Bronchus (tissue), 1 donor: ENCODE results near the genes HBZ, HBA1, METTL26 and RHBDL1.

- PRO-cap = no peak
These were observed 11.5 kb downstream of the POLR3K start for GRCh38 chr16:41697-42500.

DNA sequence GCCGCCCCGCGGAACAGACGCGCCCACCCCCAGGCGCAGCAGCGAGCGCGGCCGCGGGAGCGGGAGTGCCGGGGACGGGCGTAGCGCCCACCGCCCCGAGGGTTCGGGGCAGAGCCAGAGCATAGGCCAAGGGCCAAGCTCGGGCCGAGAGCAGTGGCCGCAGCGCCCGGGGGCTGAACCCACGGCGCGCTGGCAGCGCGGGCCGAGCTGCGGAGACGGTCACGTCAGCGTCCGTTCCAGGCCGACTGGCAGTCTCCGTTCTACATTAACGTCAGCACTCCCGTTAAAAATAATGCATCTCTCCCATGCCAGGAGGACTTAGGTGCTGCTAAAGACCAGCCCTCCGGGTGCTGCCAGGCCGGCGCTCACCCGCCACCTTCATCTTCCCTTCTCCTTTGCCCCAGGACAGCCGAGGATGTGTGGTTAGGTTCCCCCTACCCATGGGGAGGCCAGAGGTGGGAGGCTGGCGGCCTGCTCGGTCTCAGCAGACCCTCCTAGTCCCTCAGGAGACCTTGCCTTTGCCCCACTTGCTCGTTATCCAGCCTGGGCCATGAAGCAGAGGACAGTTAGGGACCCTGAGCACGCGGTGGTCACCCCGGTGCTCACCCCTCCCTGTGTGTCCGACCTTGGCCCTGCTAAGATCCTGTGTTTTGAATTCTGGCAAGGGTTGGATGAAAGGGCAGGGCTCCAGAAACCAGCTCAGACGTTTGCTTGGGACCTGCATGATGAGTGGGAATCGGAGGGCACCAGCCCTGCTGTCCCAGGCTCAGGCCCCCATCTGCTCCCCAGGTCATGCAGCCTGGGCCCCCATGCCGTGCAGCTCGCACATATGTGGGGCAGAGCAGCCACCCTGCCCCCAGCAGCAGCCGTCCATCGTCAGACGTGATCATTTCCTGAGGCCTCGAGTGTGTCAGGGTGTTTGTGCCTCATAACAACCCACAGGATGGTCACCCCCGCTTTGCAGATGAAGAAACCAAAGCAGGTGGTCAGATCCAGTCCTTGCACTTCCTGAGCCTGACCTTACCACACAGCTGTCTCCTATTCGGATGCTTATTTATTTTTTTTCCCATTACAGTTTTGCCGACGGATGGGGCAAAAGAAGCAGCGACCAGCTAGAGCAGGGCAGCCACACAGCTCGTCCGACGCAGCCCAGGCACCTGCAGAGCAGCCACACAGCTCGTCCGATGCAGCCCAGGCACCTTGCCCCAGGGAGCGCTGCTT, 735 bp downstream of the MPG start:
- PRO-cap = no peak

DNA sequence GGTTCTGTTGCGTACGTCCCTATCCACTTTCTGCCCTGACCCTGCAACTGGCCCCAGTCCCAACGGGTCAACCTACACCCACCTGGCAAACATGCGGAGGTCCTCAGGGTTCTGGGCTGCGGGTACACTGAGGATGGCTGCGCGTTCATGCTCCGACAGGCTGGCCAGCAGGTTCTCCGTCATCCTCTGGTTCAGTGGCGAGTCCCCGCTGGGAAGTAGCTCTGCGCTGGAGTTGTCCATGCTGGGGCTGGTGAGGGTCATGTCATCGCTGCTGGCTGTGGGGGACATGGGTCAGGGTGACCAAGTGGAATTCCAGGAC, 10.6 kb downstream of the MPG start:
- PRO-cap = no peak

DNA sequence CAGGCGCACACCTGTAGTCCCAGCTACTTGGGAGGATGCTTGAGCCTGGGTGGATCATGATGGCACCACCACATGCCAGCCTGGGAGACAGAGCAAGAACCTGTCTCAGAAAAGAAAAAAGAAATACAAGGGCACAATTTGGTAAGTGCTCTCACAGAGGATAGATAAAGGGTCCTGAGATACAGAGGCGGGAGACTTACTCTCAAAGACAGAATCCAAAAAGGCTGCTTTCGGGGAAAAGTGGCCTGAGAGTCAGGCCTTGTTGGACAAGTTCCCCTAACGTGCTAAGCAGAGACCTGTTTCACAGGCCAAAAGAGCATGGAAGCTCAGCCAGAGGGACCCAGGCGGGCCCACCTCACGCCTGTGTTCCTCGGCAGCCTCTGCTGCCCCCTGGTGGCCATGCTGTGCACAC, 18.7 kb downstream of the MPG start:
- PRO-cap = no peak

DNA sequence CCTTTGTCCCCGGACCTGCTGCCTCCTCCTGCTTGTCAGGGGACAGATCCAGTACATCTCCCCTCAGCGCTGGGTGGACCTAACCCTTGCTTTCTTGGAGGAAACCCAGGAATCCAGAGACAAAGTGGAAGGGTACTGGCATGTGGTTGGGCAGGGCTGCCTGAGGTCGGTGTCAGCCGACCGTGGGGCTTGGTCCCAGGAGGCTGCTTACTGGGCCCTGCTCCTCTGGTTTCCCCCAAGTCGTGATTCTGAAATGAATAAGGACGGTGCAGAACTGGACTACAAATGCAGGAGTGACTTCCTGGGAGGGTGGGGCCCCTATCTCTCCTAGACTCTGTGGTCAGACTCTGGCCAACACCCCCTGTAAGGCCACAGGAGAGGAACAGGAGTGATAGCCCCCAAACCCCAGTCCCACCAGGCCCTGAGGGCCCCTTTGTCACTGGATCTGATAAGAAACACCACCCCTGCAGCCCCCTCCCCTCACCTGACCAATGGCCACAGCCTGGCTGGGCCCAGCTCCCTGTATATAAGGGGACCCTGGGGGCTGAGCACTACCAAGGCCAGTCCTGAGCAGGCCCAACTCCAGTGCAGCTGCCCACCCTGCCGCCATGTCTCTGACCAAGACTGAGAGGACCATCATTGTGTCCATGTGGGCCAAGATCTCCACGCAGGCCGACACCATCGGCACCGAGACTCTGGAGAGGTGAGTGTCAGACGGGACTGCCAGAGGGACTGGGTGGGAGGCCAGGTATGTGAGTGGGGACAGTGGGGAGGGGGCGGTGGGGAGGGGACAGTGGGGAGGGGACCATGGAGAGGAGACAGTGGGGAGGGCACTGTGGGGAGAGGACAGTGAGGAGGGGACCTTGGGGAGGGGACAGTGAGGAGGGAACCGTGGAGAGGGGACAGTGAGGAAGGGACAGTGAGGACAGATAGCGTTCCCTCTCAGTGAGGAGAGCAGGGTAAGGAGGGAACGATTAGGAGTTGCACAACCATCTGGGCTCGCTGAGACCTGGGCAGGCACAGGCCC, at the start of gene HBZ:
Gene HBZ (plus strand): TSS at position 343 of the 1,027 bp plus-strand sequence.
- PRO-cap = no peak

DNA sequence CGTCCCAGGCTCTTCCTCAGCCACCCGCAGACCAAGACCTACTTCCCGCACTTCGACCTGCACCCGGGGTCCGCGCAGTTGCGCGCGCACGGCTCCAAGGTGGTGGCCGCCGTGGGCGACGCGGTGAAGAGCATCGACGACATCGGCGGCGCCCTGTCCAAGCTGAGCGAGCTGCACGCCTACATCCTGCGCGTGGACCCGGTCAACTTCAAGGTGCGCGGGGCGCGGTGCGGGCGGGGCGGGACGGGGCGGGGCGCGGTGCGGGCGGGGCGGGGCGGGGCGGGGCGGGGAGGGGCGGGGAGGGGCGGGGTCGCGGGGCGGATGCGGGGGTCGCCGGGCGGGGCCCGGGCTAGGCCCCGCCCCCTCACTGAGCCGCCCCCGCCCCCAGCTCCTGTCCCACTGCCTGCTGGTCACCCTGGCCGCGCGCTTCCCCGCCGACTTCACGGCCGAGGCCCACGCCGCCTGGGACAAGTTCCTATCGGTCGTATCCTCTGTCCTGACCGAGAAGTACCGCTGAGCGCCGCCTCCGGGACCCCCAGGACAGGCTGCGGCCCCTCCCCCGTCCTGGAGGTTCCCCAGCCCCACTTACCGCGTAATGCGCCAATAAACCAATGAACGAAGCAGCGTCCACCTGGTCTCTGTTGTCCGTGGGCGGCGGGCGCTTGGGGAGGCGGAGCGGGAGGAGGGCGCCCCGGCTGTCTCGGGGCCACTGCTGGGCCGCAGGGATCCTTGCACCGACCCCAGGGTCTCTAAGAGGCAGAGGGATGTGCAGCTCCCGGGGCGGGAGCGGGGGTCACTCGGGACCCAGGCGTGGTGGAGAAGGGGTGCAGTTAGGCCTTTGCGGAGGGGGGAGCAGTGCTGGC, 1.7 kb downstream of the HBZ start:
- PRO-cap = no peak

GRCh38 chr16:176403-176702, at the start of gene HBA1:
TSS of gene HBA1 (plus strand) at chr16:176680.
- PRO-cap = no peak

DNA sequence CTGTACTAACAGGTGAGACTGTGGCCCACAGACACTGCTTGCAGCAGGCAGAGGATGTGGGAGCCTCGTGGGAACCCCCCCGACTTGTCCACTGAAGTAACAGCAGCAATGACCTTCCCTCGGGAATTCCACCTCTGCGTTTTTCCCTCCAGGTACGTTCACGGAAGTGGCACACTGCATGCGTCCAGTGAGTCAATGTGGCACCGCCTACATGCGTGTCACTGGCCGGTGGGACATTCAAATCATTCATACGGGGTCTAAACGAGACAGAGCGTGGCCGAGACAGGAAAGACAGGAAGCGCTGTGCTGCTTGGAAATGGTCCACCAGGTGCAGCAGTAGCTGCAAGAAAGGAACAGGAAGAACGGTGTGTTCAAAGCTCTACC, 1.5 kb upstream of the PGAP6 start:
- PRO-cap = bidirectional peak, plus-strand start at position 276 of the sequence, minus-strand start at position 162 of the sequence

- PRO-cap = no peak
These were observed 5.0 kb upstream of the PGAP6 start for GRCh38 chr16:386543-387377.

DNA sequence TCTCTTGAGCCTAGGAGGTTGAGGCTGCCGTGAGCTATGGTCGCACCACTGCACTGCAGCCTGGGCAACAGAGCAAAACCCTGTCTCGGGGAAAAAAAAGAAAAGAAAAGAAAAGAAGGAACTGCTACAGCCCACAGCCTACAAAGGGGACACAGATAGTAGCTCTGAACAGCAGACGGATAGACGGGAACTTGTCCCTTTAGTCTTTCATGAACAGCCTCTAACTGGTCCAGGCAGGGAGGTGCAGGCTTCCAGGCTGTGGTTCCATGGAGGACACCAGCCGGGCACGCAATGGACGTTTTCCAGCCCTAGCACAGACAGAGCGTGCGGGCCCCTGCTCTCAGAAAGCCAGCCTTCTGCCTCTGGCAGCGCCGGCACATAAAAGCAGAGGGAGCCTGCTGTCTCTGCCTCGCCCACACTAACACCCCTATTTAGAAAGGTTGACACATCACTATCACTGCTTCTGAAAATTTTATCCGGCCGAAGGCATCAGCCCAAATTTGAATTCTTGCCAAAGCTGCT, 1.6 kb upstream of the RAB11FIP3 start:
- PRO-cap = no peak

- PRO-cap = no peak
These were observed 32.4 kb downstream of the RAB11FIP3 start for GRCh38 chr16:457688-458463.

DNA sequence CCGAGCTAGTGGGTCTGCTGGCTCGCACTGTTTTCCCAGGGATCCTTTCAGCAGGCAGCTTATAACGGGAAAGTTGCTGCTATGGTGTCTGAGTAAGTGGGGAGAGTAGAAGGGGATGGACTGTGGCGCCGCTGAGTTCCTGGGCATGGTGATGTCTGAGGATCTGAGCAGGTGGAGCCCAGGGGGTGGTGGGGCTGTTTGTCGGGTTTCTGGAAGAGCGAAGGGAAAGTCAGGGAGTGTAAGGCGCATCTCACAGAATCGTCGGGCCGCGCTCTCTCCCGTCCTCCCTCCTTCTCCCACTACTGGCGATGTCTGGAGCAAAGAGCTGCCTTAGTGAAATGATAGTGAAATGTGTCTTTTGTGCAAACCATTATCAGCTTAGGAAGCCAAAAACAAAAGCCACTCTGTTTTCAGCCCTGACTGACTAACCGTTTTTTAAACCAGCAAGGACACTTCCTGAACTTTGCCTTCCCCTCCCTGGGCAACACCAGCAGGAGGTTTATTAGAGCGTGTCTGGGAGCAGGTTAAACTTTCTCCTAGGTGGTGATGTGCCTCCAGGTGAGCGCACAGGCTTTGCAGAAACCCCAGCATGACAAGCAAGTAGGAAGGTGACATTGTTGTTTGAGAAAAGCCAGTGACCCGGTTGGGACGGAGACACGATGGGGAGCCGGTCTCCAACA, 49.0 kb downstream of the RAB11FIP3 start:
- PRO-cap = no peak

DNA sequence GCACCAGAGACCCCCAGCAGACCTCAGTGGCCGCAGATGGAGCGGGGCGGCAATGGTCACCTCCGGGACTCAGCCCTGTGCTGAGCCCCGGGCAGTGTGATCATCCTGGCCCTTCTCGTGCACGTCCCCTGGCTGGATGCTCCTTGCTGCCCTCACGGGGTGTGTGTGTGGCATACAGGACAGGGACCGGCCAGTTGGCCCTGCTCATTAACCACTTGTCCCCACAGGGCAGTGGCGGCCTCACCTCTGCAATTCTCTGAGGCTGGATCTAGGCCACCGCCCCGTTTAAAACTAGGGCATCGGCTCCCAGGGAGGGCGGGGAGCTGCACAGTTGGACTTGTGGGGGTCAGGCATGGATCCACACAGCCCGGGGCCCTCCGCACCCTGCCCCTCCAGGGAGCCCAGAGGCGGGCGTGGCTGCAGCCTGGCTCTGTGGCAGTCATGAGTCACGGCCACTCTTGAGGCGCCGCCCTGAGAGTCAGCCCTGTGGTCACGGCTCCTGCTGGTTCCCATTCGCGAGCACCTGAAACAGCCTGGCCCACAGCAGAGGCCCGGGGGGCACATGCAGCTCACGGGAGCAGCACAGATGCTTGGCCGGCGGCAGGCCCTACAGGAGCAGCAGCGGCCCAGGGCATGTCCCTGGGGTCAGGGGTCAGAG, 7.9 kb downstream of the CAPN15 start:
- PRO-cap = no peak

GRCh38 chr16:586411-587667, 3.0 kb upstream of the RAB40C start:
- PRO-cap = no peak

DNA sequence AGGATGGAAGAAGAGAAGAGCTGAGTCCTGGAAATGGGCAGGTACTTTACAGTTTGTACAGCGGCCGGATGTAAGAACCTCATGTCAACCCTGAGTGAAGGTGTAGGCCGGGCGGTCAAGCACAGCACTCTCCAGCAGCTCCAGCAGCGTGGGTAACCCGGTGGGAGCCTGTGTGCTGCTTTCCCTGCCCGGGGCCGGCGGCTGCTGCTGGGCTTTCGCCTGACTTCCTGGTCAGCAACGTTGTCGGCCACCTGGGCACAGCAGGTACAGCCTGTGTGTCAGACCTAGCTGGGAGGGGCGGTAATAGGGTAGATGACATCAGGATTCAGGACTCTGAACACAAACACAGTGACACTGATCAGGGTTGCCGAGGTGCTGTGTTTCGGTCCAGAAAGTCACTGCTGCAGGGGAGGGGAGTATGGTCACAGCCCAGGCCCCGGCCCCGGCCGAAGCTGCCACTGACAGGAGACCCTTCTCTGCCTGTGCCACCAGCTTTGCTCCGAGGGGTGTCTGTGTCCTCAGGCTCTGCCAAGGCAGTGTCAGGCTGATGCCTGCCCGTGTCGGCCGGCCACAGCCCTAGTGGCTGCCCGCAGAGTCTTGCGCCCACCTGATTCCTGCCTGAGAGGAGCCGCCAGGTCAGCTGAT, 9.0 kb downstream of the RAB40C start:
- PRO-cap = no peak

DNA sequence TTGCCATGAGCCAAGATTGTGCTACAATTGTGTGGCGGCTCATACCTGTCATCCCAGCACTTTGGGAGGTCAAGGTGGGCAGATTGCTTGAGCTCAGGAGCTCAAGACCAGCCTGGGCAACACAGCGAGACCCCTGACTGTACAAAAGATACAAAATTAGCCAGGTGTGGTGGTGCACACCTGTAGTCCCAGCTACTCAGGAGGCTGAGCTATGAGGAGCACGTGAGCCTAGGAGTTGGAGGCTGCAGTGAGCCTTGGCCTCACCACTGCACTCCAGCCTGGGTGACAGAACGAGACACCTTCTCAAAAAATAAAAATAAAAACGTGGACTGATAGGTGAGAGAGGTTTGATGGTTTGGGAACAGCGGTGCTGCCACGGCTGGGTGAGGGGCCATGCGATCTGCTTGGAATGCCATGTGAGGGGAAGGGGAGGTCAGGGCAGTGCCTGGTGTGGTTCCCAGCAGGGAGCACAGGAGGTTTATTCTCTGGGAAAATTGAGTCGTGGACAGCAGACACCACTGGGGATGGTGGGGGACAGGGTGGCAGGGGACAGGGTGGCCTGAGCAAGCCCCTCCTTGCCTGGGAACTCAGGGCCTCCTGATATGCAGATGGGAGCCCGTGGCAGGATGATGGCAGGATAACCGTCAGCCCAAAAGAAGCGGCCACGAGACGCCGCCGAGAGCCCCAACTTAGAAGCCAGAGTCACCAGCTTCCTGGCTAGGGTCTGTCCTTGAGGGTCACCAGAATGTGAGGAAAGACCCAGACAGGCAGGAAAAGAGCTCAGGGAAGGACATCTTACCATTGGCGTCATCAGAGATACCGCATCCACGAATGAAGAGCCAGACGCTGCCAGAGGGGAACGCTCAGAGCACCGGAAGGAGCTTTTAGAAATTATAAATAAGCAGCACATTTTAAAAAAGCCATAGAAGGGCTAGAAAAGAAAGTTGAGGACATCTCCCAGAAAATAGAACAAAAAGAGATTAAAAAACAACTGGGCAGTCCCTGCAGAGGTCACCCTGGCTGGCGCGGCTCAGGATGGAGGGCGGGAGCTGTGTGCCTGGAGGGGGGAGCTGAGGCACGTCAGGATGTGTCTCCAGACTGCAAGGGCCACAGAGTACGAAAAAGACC, 19.3 kb downstream of the RAB40C start:
- PRO-cap = no peak

DNA sequence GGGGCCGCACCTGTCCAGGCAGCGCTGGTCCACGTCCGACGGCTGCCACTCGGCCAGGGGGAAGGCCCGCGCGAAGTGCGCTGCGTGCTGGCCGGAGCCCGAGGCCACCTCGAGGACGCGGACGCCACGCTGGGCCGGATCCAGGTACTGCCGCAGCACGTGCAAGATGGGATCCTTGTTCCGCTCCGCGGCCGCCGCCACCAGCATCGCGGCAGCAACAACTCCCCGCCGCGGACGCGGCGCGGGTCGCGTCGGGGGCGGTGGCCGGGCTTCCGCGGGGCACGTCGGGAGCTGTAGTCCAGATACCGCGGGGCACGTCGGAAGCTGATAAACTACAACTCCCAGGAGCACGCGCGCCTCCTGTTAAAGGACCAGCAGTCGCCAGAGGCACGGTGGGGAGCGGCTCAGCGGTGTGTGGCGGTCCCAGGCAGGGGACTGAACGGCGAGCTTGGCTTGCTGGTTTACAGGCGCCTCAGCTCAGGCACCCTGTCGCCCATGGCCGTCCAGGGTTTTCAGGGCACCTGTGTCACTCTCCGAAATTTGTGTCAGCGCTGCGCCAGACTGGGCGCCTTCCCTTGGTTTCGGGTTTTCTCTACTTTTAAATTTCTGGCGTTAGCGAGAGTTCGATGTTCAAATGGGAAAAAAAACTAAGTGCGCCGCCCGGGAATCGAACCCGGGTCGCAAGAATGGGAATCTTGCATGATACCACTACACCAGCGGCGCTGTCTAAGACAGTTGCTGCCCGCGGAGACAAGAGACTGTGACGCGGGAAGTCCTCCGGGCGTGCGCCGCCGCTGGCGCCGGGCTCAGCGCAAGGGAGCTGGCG, at the start of gene METTL26:
Gene METTL26 (minus strand): TSS at position 222 of the 826 bp plus-strand sequence.
- PRO-cap = bidirectional peak, plus-strand start at position 366 of the sequence, minus-strand start at position 219 of the sequence; bidirectional peak, plus-strand start at position 734 of the sequence, minus-strand start at position 727 of the sequence

DNA sequence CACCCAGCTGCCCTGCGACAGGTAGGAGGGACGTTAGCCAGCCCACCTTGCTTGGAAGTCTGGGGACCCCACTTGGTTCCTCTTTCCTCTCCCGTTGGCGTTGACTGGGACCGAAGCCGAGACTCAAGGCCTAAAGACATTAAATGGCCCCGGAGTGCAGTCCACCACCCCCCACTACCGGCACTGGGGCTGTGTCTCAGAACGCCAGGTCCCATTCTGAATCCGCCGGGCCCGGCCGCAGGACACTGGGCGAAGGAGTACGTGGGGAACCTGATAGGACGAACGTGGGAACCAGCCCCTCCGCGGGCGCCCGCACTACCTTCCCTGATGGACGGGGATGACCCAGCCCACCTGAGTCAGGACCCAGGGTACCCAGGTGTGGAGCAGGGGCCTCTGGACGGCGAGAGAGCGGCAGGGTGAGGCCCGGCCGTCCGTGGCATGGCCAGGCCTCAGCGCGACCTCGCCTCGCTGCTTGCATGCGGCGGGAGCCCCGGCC, 513 bp upstream of the WDR90 start:
- PRO-cap = unidirectional peak, plus-strand start at position 214 of the sequence

- PRO-cap = no peak
These were observed 6.4 kb downstream of the WDR90 start for GRCh38 chr16:655406-656132.

- PRO-cap = bidirectional peak, plus-strand start at chr16:676099, minus-strand start at chr16:675991
These were observed at the start of gene RHBDL1 for GRCh38 chr16:675397-676193. TSS of gene RHBDL1 (plus strand) at chr16:675671.